Measurements from ENCODE around the gene SKOR2.

DNA sequence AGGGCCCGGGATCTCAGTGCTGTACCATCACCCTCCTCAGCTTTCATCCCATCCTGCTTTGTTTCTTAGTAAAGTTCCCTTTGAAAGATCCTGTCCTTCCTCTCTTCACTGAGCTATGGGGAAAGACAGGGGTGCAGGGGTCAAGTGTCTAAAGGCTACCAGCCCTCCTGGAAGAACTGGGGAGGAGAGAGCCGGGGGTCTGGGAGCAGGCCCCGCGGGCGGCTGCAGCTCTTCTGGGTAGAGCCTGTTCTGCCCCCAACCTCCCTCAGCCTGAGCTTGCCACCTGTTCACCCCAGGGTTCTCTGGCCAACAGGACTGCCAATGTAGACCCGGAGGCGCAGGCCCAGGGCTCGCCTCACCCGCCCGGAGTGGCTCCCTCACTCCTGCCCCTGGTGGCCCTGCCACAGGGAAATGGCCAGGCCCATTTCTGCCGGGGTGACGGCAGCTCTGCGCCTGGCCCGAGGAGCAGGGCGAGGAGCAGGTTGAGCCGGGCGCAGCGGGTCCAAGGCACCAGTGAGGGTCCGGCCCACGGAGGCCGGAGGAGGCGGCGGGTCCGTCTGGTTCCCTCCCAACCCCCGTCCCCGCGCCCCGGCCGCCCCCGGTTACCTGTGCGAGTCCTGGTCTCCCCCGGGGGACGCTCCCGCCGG, 312.3 kb downstream of the CELF4 start:
- PRO-cap = bidirectional peak, plus-strand start at position 464 of the sequence, minus-strand start at position 412 of the sequence

- PRO-cap = no peak
These were observed 80.2 kb downstream of the CELF4 start for GRCh38 chr18:37485146-37485985.

DNA sequence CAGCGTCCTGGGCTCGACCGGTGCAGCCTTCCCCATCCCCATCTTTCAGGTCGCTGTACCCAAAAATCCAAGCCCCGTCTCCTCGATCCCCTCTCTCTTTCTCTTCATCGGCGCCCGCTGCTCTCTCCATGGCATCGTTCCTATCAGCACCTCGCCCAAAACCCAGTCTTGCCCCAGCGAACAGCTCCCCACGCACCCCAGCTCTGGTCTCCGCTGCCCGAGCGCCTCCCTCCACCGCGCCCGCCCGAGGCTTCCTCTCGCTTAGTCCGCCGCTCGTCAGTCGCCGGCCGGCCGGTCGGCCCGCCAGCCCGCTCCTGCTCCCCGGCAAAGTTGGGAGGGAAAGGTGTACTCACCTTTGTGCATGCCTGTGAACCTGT, 607 bp downstream of the CELF4 start:
- PRO-cap = unidirectional peak, plus-strand start at position 263 of the sequence

DNA sequence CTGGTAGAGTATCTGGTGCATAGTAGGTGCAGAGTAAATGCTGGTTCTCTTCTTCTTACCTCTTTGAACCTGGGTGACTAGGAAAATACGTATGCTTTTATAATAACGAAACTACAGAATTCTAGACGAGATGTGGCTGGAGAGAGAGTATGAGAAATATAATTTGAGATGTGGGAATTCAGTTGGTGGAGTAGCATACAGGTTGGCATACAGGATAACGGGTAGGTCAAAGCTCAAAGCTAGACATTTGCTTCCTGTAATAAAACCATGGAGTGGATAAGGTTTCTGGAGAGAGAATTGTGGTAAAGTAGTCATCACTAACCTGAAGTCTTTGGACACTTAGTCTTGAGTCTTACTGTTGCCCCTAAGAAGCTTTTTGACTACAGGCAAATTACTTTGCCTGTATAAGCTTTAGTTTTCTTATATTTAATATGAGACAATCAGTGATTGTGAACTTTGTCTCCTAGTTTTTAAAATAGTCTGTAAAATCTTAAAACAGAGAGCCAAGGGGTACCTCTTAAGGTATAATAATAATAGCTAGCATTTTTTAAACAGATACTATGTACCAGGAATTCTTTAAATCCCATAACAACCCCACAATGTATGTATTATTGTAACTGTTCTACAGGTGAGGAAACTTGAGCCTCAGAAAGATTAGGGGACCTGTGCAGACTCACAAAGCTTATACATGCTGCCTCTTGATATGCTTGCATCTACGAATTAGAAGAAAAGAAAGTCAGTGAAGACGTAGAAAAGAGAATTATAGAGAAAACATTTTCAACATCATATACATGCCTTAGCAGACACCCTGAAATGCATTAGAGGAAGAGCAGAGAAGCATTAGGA, 42.3 kb downstream of the PIK3C3 start:
- PRO-cap = no peak

DNA sequence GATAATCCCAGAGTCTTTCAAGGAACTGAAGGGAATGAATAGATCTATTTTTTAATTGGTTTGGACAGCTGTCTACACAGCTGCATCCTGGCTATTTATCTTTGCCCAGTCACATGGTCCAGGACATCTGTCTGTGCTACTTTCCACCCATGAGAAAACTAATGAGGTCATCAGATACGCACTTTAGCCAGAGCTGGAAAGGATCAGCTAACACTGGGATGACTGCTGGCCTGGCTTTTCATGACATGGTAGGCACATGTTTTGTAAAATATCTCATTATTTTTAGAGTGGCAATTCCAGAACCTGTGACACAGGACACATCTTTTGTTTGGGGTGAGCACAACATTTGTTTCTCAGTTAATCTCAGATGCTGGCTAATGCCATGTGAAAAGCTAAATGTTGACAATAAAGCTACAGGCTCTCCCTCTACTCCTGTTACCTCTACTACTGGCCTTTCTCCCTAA, 500.8 kb downstream of the RIT2 start:
- PRO-cap = unidirectional peak, plus-strand start at position 173 of the sequence

DNA sequence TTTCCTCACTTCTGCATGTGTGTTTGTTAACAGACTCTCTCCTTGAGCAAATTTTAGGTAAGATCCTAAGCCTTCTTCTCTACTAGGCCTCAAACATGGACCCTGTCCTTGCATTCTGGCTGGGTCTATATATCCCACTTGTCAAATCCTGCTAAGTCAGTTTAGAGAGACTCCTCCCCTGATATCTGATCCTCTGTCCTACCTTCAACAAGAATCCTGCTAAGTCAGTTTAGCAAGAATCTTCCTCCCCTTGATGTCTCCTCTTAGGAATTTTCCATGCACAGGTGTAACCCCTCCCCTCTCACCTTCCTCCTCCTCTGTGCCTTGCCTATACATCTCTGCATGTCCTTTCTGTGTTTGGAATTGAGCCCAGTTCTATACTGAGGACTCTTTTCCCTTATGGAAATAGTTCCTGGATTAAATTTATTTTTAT, 80.9 kb downstream of the RIT2 start:
- PRO-cap = no peak

DNA sequence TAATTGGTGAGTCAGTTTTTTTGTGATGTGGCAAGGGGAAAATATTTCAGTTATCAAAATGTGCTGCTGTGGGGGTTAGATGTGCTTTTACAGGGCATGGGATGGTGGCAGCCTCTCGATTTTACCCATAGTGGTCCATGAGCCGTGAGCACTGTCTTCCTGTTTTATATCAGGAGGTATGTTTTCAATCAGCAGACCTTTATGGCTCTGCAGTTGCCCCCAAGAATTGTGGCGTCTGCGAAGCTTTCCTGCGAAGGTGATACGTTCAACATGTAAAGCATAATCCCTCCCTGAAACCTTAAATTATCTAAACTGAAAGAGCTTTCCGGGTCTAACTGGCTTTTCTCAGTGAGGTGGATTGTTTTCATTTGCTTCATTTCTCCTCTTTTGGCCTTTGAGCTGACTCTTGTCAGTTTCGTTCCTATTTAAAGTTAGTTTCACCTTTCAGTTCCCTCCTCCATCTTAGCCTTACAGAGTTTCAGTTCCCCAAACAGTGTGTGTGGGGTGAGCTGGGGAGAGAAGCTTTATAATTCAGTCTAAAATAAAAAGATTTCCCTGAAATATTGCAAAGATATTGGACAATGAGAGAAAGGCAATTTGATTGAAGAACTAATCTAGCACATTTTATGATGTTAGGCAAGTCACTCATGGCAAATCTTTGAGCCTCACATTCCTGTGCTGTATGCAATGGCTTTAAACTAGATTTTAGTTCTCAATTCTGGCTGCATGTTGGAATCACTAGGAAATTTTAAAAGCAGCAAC, 78.6 kb downstream of the SETBP1 start:
- PRO-cap = no peak

DNA sequence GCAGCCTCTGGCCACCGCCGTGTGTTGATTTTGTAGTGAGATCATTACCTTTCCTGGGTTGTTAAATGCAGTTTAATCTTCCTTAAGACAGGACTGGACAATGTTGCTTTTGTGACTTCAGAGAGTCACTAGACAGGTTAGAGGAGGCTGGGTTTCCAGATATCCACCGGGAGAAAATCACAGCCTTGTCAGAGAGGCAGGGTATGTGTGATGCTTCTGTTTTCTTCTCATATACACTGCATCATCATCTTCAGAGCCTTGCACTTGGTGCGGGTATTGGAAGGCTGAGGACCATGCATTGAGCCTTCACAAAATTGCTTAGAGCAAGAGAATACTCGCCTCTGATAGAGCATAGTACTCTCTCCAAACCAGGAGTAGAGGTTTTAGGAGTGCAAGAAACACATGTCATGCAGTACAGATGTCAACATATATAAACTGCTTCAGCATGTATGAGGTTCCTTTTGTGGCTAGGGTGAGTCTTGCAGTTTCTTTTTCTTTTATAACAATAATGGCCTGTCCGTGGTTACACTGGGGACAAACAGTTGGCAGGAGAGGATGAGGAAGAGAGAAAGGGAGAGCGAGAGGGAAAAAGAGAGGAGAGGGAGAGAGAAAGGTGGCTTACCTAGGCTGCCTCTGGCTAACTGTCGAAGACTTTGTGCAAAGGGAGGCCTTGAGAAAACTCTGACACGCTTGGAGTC, 98.5 kb downstream of the SETBP1 start:
- PRO-cap = no peak

GRCh38 chr18:44823204-44823755, 142.6 kb downstream of the SETBP1 start:
- PRO-cap = no peak

GRCh38 chr18:45637836-45638446, 22.7 kb downstream of the SLC14A2 start:
- PRO-cap = no peak

GRCh38 chr18:45660780-45661218, 45.5 kb downstream of the SLC14A2 start:
- PRO-cap = no peak

- PRO-cap = no peak
These were observed 47.4 kb downstream of the SLC14A1 start for GRCh38 chr18:45771285-45771828.

DNA sequence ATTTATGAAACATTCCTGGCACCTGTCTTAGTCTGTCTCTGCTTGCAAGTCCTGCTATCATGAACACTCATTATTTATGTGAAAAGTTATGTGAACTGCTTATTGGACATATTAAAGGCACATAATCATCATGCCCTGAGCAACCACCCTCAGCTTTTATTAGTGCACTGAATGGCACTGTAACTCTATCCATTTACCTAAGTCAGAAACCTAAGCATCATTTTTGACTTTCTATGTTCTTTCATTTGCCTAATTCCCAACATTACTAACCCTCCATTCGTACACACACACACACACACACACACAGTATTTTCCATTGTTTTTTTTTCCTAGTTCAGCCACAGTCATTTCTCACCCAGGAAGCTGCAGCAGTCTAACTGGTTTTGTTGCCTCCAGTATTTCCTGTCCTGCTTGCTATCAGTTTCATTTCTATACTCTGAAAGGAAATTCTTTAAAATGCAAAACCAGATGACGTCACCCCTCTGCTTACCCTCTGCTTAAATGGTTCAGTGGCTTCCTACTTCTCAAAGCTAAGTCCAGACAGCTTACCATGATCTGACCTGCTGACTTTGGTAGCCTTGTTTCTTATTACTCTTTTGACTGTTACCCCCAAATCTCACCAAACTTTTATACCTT, 76.5 kb downstream of the C18orf25 start:
- PRO-cap = no peak

GRCh38 chr18:46431515-46432086, 97.8 kb downstream of the RNF165 start:
- PRO-cap = no peak

GRCh38 chr18:46561737-46562092, 95.3 kb downstream of the LOXHD1 start:
- PRO-cap = no peak

GRCh38 chr18:46805912-46806439, 49.1 kb upstream of the ST8SIA5 start:
- PRO-cap = no peak

GRCh38 chr18:47151959-47152372, 1.7 kb upstream of the HDHD2 start:
- PRO-cap = no peak

GRCh38 chr18:47174432-47175427, 1.4 kb downstream of the IER3IP1 start:
- PRO-cap = no peak

DNA sequence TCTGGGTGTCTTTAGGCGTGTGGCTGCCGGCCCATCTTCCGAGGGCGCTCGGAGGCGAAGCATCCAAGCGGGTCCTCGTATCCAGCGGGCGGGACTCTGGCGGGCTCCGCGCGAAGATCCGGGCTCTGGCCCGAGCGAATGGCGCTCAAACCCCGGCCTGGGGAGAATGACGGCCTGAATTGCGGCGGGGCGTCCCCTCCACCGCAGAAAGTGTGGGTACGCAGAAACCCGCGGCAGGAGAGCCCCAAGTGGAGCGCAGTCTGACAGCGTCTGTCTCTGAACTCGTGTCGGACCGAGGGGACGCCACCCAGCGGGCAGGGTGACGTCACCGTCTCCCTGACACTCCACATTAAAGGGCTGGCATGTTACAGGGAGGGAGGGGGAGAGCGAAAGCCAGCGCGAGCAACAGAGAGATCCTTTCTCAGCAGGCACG, at the start of gene SKOR2:
Gene SKOR2 (minus strand): TSS at position 278 of the 433 bp plus-strand sequence.
- PRO-cap = no peak

DNA sequence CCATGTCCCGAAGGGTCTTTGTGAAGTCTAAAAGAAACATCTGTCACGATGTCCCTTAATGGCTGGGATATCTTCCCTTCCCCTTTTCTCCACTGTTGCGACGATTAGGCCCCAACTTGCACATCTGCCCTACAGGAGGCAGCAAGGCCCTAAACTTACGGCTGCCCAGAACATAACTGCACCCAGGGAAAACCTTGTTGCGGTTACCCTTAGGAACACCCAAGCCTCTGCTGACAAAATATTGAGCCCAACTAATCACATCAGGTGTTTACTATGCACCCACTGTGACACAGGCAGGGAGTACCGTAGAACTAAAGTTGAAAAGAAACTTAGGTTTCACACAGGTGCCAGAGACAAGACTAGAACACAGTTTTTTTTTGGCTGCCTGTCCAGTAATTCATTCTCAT, 1.3 kb upstream of the SMAD2 start:
- PRO-cap = bidirectional peak, plus-strand start at position 339 of the sequence, minus-strand start at position 178 of the sequence

All from progenitor cell of endocrine pancreas (in vitro differentiated cells).